Measurements from ENCODE around the genes FSTL4 and CDKL3.

DNA sequence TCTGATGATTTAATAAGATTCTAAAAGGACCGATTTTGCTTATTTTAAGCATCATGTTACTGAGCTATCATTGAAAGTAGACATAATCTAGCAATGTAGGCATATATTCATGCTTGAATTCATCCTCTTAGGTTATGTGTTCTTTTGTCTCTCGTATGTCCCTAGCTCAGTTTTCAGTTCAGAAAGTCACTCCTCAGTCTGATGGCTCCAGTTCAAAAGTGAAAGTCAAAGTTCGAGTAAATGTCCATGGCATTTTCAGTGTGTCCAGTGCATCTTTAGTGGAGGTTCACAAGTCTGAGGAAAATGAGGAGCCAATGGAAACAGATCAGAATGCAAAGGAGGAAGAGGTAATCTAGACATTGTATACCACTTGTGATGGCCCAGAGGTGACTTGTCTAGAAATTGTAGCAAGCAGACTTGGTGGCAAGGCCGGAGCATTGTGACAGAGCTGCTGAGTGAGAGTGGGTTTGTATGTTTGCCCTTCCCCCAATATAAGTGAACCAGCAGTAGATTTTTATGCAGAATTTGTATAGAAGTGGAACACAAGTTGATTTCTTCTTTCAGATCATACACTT lies 39.3 kb downstream of the HSPA4 start:
- PRO-cap, result no peak

DNA sequence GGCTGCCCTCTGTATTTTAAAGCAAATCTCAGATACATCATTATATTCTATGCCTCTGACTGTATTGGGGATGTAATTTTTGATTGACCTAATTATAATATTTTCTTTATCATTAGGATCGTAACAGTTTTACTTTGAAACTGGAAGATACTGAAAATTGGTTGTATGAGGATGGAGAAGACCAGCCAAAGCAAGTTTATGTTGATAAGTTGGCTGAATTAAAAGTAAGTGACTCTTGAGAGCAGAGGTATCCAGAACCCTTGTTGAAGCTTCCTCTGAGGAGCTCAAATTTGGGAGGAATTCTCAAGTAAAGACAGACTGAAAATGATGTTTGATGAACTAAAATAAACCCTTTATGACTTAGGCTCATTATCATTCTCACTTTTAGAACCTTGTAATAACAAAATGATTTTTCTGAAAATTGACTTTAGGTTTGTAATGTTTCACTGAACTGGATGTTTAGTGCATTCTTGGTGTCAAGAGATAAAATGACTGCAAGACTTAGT lies 47.7 kb downstream of the HSPA4 start:
- PRO-cap, result no peak

DNA sequence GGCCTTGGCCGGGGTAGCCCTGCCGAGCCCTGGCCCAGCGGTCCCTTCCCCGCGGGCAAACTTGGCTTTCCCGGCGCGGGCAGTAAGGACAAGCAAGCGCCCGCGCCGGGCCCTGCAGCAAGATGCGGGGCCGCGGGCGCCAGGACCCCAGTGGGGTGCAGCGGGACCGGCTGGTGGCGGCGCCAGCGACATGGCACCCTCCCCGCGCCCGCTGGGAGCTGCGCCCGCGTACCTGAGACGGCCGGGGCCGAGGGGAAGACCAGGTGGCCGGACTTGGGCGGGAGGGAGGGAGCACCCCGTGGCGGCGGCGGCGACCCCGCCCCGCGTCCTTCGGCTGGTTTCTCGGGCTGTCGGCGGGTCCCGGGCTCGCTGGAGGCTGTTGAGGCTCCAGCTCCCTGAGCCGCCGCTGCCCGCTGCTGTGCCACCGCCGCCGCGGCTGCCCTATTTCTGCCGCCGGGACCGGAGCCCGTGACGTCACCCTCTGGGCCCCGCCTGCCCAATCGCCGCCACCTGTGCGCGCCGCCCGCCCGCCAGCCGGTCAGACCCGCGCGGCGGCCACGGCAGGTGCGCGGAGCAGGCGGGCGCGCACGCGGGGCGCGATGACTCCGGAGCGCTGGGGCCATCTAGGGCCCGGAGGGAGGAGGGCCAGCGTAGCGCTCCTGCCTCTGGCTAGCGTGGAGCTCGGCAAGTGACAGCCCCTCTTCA lies at the start of gene FSTL4:
Gene FSTL4, minus strand, starts transcription at position 449 of the 705 bp plus-strand sequence.
- PRO-cap, result no peak

DNA sequence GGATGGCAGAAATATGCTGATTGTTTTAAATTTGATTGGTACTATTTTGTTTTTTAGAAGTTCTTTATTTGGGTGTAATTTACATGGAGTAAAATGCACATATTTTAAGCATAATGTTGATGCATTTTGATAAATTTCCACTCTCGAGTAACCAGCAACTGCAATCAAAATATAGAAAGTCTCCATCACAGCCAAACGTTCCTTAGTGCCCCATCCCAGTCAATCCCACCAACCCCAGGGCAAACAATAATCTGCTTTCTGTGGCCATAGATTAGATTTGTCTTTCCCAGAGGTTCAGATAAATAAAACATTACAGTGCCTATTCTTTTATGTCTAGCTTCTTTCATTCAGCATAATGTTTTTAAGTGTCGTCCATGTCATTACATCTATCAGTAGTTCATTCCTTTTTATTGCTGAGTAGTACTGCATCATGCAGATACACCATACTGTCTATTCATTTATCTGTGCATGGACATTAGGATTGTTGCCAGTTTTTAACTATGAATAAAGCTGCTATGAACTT lies 105.1 kb upstream of the FSTL4 start:
- PRO-cap, result unidirectional peak, minus-strand start at position 297 of the sequence

GRCh38 chr5:133928611-133929377 lies 39.6 kb downstream of the C5orf15 start:
- PRO-cap, result no peak

DNA sequence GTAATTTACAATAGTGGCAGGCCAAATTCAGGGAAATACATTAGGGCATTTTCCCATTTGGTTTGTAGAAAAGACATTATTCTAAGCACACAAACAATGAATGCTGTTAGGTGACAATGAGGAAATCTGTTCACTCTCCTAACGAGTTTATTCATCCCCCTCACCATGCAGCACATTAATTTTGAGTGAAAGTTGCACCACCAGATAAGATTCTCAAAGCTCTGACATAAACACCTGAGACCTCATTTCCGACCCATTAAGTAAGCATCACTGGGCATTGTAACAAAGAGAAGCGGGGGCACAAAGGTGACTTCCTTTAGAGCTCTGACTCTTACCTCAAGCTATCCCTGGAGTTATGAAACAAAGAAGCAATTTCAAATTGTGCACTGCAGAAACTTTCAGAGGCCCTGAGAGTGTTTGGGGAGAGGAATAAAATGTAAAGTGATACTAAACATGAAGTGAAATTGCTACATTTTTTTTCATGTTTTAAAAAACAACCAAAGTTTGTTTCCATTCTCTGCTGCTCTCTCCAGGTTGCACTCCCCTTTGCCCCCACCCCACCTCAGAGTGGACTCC lies 29.5 kb downstream of the C5orf15 start:
- PRO-cap, result no peak

- PRO-cap, result no peak
Measured at GRCh38 chr5:133994902-133995234, 9.9 kb downstream of the VDAC1 start.

GRCh38 chr5:134003426-134003798 lies 1.4 kb downstream of the VDAC1 start:
- PRO-cap, result no peak

DNA sequence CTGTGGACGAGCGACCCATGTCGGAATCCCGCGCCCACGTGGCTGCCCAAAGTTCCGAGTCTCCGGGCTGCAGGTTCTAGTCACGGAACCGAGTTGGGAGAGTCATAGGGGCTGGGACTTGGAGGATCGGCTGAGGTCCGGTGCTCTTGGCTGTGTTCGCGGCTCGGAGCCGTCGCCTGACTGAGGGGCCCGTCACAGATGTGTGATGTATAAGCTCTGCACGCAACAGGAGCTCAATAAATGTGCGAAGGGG lies 684 bp upstream of the TCF7 start:
- PRO-cap, result no peak

GRCh38 chr5:134132219-134133099 lies 18.0 kb downstream of the TCF7 start:
- PRO-cap, result no peak

- PRO-cap, result no peak
Measured at GRCh38 chr5:134141030-134141963, 26.8 kb downstream of the TCF7 start.

GRCh38 chr5:134160745-134161260 lies 15.9 kb downstream of the SKP1 start:
- PRO-cap, result no peak

- PRO-cap, result no peak
Measured at GRCh38 chr5:134187483-134187927, 10.8 kb upstream of the SKP1 start.

DNA sequence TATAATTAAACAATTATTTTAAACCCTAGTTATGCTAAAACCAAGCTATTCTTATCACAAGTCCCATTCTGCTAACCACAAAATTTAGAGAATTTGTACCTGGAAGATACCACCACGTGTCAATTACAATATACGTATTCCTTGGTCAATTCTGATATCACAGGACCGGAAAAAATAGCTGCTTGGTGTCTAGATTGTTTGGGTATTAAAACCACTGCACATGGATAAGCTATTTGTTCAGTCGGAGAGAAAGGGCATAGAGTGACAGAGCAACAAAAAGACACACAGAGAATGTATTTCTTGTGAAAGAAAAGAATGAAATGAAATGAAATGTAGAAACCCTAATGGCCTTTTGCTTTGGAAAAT lies 19.0 kb upstream of the SKP1 start:
- PRO-cap, result no peak

DNA sequence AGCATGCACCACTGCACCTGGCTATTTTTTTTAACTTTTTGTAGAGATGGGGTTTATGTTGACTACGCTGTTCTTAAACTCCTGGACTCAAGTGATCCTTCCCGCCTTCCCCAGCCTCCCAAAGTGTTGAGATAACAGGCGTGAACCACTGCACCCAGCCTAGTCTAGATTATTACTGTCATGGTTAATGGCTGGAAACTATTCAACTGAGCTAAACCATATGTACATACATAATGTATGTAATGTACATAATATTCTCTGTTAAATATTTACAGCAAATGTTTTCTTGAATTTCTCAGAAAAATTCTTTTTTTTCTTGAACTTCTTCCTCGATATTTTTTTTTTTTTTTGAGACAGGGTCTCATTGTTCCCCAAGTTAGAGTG lies 21.3 kb downstream of the PPP2CA start:
- PRO-cap, result no peak

DNA sequence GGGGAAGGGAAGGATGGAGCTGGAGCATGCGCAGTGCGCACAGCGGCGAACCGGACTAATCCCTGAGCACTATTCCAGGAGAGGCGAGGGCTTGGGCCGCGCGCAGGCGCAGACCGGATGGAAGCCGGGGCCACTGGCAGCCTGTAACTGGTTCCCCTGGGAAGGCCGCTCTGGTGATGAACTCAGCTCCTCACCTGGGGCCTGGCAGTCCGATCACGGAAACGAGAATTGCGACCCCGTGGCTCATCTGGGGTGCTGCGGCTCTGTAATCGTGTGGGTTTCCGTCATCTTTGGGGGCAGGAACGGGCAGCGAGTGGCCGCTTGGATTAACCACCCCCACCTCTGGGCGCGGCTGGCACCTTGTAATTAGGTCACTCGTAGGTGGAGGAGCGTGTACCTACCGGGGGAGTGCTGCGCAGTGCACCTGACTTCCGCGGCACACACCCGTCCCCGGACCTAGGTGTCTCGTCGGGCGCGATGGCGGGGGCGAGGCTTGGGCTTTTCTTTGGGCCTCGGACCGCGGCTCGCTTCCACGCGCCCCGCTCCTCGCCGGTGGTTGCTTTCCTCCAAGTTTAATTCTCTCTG lies 521 bp upstream of the PPP2CA start:
- PRO-cap, result bidirectional peak, plus-strand start at position 72 of the sequence, minus-strand start outside the sequence

GRCh38 chr5:134247454-134247921 lies 21.6 kb upstream of the PPP2CA start:
- PRO-cap, result no peak

DNA sequence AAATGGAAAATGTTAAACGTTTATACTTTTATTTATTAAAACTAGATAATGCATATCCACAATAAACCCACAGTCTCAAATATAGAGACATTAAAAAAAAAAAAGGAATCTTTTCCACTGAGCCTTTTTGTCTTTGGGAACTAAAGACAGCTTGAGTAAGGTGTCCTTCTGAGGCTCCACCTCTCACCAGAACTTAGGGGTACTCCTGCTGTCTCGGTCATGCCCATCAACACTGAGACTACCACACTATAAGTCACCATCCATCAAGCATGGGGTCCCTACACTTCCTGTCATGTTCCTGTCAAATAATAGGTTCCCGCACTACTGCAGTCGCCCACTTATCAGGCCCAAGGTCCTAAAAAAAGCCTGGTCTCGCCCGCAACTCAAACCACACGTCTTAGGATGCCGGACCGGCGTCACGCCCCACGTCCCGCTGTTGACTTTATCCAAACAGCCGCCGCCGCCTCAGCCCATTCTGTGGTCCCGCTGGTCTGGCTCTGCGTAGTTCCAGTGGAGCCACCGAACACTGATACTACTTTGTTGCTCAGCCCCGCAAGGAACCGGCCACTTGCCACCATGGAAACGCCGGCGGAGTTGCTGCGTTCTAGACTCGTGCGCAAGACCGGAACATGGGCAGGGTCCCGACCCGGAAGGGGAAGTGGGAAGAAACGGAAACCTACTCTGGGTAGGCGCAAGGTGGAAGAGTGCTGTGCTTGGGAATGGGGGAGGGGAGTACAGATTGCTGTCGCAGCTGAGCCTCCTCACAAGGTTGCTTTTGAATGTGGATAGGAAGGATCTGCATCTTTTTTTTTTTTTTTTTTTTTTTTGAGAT lies at the start of gene CDKL3:
Gene CDKL3, minus strand, starts transcription at position 606 of the 832 bp plus-strand sequence.
- PRO-cap, result bidirectional peak, plus-strand start at position 716 of the sequence, minus-strand start at position 606 of the sequence

GRCh38 chr5:134370176-134370877 lies 1.0 kb upstream of the UBE2B start:
- PRO-cap, result unidirectional peak, minus-strand start at chr5:134370806

DNA sequence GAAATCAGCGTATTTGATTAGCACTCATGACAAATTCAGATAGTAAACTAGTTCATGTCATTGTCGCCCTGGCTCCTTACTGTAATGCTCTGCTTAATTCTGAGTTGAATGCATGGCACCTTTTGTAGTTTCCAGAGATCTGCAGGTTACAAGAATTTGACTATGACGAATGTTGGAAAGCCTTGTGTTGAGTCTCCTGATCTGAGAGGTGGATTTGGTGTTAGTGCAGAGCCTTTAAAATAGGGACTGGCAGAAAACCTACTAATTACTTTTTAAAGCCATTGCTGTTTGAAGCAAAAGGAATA lies 1.5 kb downstream of the UBE2B start:
- PRO-cap, result no peak